Karpas-422 (cell line): ENCODE measurements around the genes CACNA1I, GRAP2, TNRC6B and XPNPEP3.

DNA sequence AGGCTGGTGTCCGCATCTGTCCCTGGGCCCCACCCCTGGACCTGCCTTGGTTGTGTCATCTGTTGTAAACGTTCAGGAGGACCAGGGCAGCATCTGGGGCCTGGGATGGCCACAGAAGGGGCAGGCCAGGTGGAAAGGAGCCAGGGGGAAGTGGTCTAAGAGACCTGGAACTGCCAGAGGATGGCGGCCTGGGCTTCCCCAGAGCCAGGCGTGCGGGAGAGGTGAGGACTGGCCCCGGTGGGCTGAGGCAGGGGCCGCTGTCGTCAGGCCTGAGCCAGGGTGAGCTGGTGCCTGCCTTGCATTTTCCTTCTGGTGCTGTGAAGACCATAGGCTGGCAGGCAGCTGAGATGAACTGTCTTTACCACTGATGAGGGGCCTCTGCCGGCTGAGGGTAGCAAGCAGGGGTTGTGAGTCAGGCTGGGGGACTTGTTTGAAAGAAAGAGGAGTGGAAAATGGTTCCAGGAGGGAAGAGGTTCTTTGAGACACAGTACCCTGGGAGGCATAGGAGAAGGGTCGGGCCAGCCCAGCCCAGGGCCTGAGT, 26.0 kb upstream of the MGAT3 start:
- PRO-cap: no peak
- RAMPAGE, long total RNA: no peak

DNA sequence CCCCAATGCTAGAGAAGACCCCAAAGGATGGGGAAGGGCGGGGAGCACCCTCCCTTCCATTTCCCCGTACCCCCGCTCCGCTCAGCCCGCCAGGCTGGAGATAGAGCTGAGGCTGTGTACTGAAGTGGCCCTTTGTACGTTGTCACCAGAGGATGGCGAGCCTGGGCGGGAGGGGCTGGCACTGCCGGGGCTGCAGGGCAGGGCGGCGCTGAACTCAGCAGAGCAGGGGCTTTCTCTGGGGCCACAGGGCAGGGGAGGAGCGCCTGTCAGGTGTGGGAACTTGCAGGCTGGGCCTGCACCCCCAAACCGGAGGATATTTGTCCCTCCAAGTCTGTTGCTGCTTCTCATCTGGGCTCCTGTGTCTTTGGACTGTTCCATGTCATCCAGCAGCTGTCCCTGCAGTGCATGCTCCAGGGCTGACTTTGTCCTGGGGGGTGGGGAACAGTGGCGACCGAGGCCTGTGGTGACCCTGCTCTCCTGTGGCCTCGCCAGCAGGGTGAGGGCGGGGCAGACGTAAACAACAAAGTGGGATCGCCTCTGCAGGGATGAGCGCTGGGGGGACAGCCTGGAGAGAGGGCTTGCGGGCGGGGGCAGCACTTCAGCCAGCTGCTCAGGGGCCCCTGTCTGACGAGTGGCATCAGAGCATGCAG, 13.0 kb downstream of the MGAT3 start:
- PRO-cap: no peak
- RAMPAGE, long total RNA: no peak

- PRO-cap: unidirectional peak, minus-strand start at chr22:39490223
- RAMPAGE, long total RNA: no peak
Observed at GRCh38 chr22:39489976-39490772, 11.9 kb upstream of the MIEF1 start.

DNA sequence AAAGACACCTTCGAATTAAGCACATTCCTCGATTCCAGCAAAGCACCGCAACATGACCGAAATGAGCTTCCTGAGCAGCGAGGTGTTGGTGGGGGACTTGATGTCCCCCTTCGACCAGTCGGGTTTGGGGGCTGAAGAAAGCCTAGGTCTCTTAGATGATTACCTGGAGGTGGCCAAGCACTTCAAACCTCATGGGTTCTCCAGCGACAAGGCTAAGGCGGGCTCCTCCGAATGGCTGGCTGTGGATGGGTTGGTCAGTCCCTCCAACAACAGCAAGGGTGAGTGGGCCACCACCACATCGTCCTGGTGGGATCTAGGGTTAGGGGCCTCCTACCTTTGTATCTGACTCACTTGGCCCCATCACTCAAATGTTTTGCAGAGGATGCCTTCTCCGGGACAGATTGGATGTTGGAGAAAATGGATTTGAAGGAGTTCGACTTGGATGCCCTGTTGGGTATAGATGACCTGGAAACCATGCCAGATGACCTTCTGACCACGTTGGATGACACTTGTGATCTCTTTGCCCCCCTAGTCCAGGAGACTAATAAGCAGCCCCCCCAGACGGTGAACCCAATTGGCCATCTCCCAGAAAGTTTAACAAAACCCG, 1.1 kb downstream of the ATF4 start:
- PRO-cap: no peak
- RAMPAGE, long total RNA: no peak

- PRO-cap: no peak
- RAMPAGE, long total RNA: no peak
Observed at GRCh38 chr22:39570447-39570886, at the start of gene CACNA1I. CACNA1I (plus strand) TSS chr22:39570753.

DNA sequence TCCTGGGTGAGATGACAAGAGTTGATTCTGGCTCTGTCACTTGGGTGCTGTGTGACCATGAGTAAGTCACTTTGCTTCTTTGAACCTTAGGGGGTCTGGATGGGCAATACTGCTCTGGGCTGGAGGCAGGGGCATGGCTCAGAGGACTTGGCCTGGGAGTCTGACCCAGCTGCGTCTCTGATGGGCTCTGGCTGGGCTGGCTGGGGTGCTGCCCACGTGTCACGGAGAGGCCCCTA, 2.6 kb downstream of the CACNA1I start:
- PRO-cap: no peak
- RAMPAGE, long total RNA: no peak

DNA sequence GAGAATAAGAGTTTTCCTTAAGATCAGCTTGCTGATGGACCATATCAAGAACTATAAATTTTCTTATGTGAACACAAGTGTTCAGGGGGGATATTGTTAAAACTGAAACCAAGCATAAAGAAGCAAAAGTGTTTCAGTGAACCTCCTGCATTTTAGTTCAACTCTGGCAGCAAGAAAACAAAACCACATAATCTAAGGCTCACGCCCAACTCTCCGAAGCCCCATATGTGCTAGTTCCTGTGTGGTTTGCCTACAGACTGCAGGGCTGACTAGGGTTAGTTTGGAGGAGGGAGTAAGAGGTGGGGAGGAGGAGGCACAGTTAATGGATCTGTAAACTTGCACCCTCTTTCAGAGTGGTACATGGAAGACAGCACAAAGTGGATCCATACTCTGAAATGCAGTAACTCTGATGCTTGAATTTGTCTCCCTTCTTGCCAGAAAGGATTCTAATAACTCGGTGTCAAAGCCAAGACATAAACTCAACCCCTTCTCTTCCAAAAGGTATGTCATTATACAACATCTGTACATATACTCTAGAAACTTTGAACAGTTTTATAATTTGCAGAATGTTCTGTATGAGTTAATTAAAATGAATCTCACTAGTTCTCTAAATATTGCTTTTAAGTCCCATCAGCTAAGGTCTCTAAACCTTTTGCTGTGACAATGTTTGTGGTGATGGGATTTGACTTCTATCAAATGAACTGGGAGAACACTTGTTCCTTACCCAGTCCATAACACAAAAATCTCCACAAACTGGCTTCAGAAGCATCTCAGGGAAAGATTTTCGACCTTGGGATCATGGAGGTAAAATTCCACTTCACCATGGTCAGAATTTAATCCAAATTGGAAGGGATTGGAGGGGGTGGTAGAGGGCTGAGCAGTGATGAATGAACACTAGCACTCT, at the start of gene GRAP2:
GRAP2 (plus strand) TSS at position 255 of the 904 bp plus-strand sequence.
- PRO-cap: no peak
- RAMPAGE, long total RNA: no peak

DNA sequence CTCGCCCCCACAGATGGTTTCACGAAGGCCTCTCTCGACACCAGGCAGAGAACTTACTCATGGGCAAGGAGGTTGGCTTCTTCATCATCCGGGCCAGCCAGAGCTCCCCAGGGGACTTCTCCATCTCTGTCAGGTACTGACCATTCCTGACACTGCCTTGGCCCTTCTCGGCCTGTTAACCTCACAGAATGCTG, 258 bp upstream of the TMA7B start:
- PRO-cap: no peak
- RAMPAGE, long total RNA: no peak

DNA sequence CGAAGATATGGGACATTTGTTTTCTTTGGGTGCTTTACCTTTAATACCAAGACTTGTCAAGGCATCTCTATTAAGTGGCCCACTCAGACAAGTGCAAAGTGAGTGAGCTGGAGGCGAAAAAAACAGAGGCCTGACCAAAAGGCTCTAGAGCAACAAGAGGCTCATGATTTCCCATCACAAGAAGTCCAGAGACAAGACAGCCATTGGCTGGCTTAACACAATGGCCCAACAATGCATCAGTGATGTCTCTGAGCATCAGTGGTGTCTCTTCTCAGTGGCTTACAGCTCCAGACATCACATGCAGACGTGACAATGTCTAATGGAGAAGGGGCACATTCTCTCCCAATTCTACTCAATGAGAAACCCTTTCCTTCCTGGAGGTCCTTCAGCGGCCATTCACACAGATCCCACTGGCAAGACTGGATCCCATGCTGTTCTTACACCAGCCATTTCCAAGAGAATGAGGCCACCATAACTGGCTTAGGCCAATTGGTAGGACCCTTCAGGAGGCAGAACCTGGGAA, 14.9 kb upstream of the FAM83F start:
- PRO-cap: no peak
- RAMPAGE, long total RNA: no peak

DNA sequence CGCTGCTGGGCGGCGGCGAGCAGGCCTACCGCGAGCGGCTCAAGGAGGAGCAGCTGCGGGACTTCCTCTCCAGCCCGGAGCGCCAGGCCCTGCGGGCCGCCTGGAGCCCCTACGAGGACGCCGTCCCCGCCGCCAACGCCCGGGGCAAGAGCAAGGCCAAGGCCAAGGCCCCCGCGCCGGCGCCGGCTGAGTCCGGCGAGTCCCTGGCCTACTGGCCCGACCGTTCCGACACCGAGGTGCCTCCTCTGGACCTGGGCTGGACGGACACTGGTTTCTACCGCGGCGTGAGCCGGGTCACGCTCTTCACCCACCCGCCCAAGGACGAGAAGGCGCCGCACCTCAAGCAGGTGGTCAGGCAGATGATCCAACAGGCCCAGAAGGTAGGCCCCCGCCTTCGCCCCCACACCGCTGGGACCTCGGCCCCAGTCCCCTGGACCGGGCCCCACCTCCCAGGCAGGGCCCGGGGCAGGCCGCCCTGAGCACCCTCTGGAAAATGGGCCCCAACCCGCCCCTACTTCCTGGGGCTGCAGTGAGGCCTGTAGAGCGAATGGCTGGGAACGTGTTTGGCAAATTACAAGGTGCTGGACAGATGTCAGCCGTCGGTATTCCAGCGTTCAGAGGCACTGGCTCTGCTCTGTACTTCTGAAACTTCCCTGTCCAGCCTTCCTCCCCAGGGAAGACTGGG, 540 bp downstream of the FAM83F start:
- PRO-cap: no peak
- RAMPAGE, long total RNA: no peak

- PRO-cap: no peak
- RAMPAGE, long total RNA: no peak
Observed at GRCh38 chr22:40017574-40017947, 22.8 kb downstream of the FAM83F start.

- PRO-cap: no peak
- RAMPAGE, long total RNA: no peak
Observed at GRCh38 chr22:40054716-40055470, 60.1 kb downstream of the FAM83F start.

- PRO-cap: no peak
- RAMPAGE, long total RNA: no peak
Observed at GRCh38 chr22:40155883-40156387, 21.8 kb upstream of the TNRC6B start.

GRCh38 chr22:40177504-40178164, at the start of gene TNRC6B:
TNRC6B (plus strand) TSS chr22:40177925.
- PRO-cap: bidirectional peak, plus-strand start at chr22:40177925, minus-strand start at chr22:40177795
- RAMPAGE, long total RNA: start-site peak on the plus strand at chr22:40177891-40177940, 262 and 181 reads in 2 replicates

DNA sequence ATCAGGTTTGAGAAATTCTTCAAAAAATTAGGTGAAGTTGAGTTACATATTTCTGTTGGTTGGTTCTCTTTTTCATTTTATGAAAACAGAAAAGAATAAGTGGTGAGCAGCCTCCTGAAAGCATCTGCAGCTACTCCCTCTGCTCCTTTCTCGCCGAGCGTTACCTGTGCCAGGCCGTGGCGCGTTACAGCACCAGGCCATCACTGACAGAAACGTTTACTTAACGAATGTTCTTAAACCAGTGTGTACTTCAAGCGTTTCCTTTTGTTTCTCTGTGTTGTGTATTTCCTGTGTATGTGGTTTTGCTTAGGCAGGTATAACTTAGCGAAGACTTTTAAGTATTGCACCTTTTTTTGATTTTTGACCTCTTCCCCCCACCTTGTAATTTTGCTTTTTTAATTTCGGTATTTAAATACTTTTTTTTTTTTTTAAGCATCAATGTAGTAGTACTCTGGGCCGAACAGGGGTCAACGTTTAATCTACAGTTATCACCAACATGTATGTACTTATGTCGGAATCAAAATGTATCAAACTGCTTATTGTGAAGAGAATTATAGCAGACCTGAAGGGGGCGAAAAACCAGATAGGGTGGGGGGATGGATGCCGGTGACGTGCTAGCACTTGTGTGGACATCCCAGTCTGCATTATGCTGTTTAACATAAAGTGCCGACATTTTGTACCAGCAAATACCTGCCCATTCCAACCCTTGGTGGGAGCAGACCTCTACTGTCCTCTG, 21.7 kb upstream of the ADSL start:
- PRO-cap: no peak
- RAMPAGE, long total RNA: no peak

- PRO-cap: no peak
- RAMPAGE, long total RNA: no peak
Observed at GRCh38 chr22:40328609-40329351, 17.5 kb upstream of the ADSL start.

DNA sequence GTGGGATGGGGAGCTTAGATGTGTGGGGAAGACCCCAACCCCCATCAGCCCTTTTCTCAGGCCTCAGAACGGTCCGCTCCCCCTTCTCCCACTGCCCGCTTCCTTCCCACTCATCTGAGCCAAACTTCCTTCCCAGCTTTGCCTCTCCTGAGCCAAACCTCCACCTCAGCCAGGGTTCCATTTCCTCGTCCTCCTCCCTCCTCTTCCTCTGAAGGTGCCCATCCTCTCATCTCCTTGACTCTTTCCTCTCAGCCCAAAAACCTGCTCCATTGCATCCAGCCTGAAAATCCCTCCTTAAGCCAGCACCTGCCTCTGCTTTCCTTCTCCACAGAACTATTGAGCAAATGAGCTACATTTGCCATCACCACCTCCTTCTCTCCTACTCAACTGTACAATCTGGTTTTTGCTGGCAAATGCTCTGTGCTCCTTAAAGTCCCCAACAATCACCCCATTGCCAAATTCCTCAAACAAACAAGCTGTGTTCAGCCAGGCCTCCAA, 55.8 kb downstream of the SGSM3 start:
- PRO-cap: no peak
- RAMPAGE, long total RNA: no peak

GRCh38 chr22:40435898-40436661, 65.7 kb downstream of the SGSM3 start:
- PRO-cap: unidirectional peak, plus-strand start at chr22:40436550
- RAMPAGE, long total RNA: no peak

- PRO-cap: bidirectional peak, plus-strand start at chr22:40492433, minus-strand start at chr22:40492422
- RAMPAGE, long total RNA: no peak
Observed at GRCh38 chr22:40492184-40492701, 121.8 kb downstream of the SGSM3 start.

- PRO-cap: bidirectional peak, plus-strand start at chr22:40857148, minus-strand start at chr22:40856924
- RAMPAGE, long total RNA: start-site peak on the plus strand at chr22:40857093-40857159, 68 and 86 reads in 2 replicates
Observed at GRCh38 chr22:40856780-40857851, at the start of gene XPNPEP3. XPNPEP3 (plus strand) TSS chr22:40857148.